Heart left ventricle (tissue), 7 donors: ENCODE results near the genes SLC2A13, TMEM117 and NELL2.

DNA sequence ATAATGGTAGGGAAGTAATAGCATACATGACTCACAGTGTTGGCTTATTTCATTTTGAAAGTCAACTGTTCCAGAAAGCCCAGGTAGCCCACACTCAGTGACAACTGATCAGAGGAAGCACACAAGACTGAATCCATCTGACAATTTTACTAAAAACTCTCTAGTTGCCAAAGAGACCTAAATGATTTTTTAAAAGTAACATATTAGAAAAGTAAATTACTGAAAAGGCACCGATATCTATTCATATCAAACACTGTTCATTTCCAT, 12.9 kb downstream of the CPNE8 start:
- PRO-cap, 6 experiments, result no peak in any of the 6 experiments
- RAMPAGE, long total RNA, 2 experiments, result no peak in any of the 2 experiments
- RRBS, result no CpG with 5 or more reads among the region's 1 CpG

DNA sequence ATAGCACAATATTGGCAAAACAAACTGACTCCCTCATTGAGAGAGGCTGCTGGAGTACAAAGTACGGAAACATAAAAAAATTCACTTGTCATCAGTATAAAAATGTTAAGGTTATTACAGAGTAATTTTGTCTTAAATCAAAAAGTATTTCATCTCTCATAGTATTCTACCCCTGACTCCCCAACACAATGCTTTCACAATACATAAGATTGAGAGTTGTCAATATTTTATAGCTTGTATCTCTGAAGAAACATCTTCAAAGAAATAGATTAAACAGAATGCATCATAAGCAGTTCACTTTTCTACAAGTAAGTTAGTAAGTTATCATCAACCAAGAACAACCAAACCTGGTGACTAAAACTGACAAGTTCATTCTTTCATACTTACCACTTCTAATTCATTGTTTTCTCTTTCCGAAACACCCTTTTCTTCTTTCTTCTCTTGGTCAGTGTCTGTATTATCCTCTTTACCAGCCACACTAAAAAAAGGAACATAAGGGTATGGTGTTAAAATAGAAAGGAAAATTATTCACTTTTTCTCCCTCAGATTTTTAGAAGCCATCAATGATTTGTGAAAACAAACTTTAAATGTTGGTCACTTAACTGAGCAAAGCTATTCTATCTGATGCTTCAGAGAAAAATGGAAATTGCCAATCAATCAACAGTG, 101.1 kb downstream of the KIF21A start:
- PRO-cap, 6 experiments, result no peak in any of the 6 experiments
- RAMPAGE, long total RNA, 2 experiments, result no peak in any of the 2 experiments
- RRBS, result no CpG with 5 or more reads among the region's 2 CpGs

DNA sequence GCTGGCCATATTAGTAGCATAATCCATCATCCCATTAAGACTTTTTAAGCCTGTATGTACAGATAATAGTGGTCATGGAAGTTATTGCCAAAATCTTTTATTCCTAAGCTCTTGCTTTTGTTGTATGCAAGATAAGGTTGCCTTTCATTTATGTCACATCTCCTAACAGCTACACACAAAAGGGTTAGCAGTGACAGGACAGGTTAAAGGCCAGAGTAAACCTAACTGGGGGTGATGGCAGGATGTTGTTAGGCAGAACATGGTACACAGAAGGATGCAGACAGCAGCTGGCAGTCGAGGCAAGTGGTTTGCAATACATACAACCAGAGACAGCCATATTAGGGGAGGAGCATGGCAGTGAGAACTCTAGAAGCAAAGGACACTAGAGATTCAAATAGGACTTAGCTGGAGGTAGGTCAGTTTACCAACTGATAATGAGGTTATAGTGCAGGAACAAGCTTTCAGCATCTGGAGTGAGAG, 2.7 kb upstream of the ABCD2 start:
- PRO-cap, 6 experiments, result no peak in any of the 6 experiments
- RAMPAGE, long total RNA, 2 experiments, result no peak in any of the 2 experiments
- RRBS, result no CpG with 5 or more reads among the region's 1 CpG

GRCh38 chr12:40073963-40074540, 31.8 kb downstream of the SLC2A13 start:
- PRO-cap, 6 experiments, result no peak in any of the 6 experiments
- RAMPAGE, long total RNA, 2 experiments, result no peak in any of the 2 experiments
- RRBS, result no CpG with 5 or more reads among the region's 2 CpGs

DNA sequence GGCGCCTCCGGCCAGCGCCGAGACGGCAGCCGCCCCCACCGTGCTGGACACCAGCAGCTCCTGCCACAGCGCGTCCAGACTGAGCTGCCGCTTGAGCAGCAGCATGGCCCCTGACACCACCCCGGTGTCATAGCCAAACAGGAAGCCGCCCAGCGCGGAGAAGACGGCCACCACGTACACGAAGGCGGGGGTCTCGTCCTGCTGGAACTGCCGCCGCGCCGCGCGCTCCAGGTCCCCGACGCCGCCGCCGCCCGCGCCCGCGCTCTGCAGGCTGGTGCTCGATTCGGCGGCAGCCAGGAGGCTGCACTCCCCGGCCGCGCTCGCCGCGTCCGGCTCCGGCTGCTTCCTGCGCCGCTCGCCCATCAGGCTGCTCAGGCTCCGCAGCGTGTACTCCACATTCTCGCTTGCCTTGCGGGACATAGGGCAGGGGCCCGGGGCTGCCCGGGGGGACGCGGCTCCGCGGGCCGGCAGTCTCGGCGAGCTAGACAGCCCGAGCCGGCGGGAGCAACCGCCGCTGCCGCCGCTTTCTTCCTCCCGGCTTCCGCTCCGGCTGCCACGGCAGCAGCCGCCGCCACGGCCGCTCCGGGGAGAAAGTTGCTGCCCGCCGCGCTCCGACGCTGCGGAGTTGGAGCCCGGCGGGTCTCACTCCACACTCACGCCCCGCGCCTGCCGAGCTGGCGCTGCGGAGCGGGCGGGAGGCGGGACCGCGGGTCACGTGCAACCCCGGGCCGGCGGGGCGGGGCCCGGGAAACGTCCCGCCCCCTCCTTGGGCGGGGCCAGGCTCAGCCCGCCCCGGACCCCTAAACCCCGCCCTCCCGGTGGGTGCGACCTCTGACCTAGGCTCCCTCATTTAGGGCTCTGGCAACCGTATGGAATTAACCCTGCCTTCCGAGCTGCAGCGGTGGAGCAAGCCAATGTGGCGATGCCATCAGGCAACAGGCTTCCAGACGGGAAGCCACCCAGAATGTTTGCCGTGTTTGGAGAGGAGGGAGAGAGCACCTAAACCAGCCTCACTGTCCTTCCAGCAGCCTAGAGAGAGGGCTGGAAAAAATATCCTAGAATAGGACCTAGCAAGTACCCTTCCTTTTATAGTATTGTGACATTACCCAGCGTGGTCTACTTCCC, at the start of gene SLC2A13:
SLC2A13 (minus strand) TSS at position 693 of the 1,125 bp plus-strand sequence.
- PRO-cap, 6 experiments, result peak in 6 of 6 experiments; most common plus-strand start position 810 of the sequence (in 2); most common minus-strand start position 668 of the sequence (in 6)
- RAMPAGE, long total RNA, 2 experiments, result no peak in any of the 2 experiments
- RRBS, result 1% methylated on average over 48 of the region's 117 CpGs

DNA sequence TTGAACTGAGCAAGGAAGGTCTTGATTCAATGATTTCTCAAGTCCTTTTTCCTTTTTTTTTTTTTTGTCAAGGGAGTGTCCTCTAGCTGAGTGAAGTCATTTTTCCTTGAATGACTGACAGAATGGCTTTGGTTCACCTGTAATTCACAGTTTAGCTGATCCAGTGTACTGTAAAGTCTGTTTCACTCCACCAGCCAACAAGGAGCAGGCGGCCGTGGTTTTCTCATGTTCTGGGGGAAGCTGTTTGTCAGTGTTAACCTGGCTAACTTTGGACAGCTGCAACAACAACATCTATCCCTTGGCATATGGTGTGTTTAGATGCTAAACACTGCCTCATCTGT, 50.1 kb upstream of the SLC2A13 start:
- PRO-cap, 6 experiments, result no peak in any of the 6 experiments
- RAMPAGE, long total RNA, 2 experiments, result no peak in any of the 2 experiments
- RRBS, result no CpG with 5 or more reads among the region's 2 CpGs

GRCh38 chr12:40156389-40156798, 50.5 kb upstream of the SLC2A13 start:
- PRO-cap, 6 experiments, result no peak in any of the 6 experiments
- RAMPAGE, long total RNA, 2 experiments, result no peak in any of the 2 experiments
- RRBS, result no CpG with 5 or more reads among the region's 1 CpG

DNA sequence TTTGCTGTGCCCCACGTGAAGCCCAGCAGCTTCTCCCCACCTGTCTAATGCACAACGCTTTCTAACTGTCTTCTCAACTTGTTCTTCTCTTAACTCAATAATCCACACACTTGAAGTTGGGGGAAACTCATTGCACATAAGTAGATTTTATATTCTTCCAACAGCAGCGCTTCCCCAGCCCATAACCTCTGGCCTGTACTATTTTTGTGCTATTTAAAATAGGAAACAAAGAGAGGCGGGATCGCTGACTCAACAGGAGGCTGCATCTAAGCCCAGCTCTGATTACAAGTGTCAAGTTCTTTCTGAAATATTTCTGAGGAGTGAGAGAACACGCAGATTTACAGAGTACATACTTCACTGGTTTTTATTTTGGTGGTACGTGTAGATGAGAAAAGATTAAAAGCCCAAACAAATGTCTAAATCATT, 226.6 kb downstream of the GXYLT1 start:
- PRO-cap, 6 experiments, result peak in 2 of 6 experiments; most common plus-strand start position 305 of the sequence (in 2); most common minus-strand start position 188 of the sequence (in 1)
- RAMPAGE, long total RNA, 2 experiments, result no peak in any of the 2 experiments
- RRBS, result no CpG with 5 or more reads among the region's 7 CpGs

DNA sequence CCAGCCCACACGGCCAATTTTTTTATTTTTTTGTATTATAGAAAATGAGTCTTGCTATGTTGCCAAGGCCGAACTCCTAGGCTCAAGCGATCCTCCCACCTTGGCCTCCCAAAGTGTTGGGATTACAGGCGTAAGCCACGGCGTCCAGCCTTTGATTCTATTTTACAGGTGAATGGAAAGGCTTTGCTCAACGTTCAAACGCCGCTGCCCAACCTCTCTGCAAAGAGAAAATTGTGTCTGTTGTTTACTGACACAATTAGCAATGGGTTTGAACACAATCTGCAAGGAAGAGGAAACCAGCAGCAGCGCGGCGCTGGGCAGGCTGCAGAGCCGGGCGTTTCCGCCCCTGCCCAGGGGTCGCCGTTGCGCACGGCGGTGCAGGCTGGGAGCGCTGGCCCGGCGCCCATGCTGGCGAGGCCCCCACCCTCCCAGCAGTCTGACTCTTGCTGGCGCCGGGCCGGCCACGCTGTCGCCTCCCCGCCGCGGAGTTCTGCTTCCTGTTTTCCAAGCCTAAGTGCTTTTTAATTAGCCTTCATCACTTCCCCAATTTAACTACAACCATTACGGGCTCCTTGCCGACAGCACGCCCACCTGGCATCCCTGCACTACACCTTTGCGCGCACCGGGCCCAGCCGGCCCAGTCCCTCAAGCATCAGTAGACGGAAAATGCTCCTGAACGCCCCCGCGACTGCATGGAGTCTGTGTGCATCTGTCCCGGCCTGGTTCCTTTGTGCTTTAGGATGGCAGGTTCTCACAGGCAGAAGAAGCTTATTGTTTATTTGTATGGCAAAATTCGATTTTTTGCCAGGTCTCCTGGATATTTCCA, 212.2 kb downstream of the GXYLT1 start:
- PRO-cap, 6 experiments, result peak in 5 of 6 experiments; most common plus-strand start position 434 of the sequence (in 5); most common minus-strand start position 348 of the sequence (in 4)
- RAMPAGE, long total RNA, 2 experiments, result no peak in any of the 2 experiments
- RRBS, result 2% methylated on average over 19 of the region's 45 CpGs

DNA sequence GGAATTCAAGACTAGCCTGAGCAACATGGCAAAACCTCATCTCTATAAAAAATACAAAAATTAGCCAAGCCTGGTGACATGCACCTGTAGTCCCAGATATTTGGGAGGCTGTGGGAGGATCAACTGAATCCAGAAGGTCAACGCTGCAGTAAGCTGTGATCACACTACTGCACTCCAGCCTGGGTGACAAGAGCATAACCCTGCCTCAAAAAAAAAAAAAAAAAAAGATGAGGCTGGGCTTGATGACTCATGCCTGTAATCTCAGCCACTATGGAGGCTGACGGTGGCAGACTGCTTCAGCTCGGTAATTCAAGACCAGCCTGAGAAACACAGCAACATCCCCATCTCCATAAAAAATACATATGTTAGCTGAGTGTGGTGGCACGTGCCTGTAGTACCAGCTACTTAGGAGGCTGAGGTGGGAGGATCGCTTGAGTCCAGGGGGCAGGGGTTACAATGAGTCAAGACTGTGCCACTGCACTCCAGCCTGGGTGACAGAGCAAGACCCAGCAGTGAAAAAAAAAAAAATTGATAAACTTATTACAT, 50.5 kb downstream of the GXYLT1 start:
- PRO-cap, 6 experiments, result no peak in any of the 6 experiments
- RAMPAGE, long total RNA, 2 experiments, result no peak in any of the 2 experiments
- RRBS, result no CpG with 5 or more reads among the region's 5 CpGs

- PRO-cap, 6 experiments, result no peak in any of the 6 experiments
- RAMPAGE, long total RNA, 2 experiments, result no peak in any of the 2 experiments
- RRBS, result no CpG with 5 or more reads among the region's 12 CpGs
Measured at GRCh38 chr12:42205984-42206611, 31.9 kb downstream of the YAF2 start.

- PRO-cap, 6 experiments, result no peak in any of the 6 experiments
- RAMPAGE, long total RNA, 2 experiments, result no peak in any of the 2 experiments
- RRBS, result no CpG with 5 or more reads among the region's 2 CpGs
Measured at GRCh38 chr12:42216197-42217277, 21.5 kb downstream of the YAF2 start.

GRCh38 chr12:42313496-42314247, 12.2 kb downstream of the ZCRB1 start:
- PRO-cap, 6 experiments, result no peak in any of the 6 experiments
- RAMPAGE, long total RNA, 2 experiments, result no peak in any of the 2 experiments
- RRBS, result no CpG with 5 or more reads among the region's 3 CpGs

- PRO-cap, 6 experiments, result peak in 1 of 6 experiments; most common minus-strand start chr12:42388233 (in 1)
- RAMPAGE, long total RNA, 2 experiments, result no peak in any of the 2 experiments
- RRBS, result no CpG with 5 or more reads among the region's 11 CpGs
Measured at GRCh38 chr12:42387935-42388508, 62.1 kb downstream of the PPHLN1 start.

GRCh38 chr12:42469244-42469758, 120.2 kb downstream of the PRICKLE1 start:
- PRO-cap, 6 experiments, result no peak in any of the 6 experiments
- RAMPAGE, long total RNA, 2 experiments, result no peak in any of the 2 experiments
- RRBS, result no CpG with 5 or more reads among the region's 6 CpGs

GRCh38 chr12:43805339-43805591, 852 bp downstream of the TWF1 start:
- PRO-cap, 6 experiments, result no peak in any of the 6 experiments
- RAMPAGE, long total RNA, 2 experiments, result no peak in any of the 2 experiments
- RRBS, result no CpG with 5 or more reads among the region's 9 CpGs

- PRO-cap, 6 experiments, result peak in 6 of 6 experiments; most common plus-strand start chr12:43835824 (in 6); most common minus-strand start chr12:43836304 (in 6)
- RAMPAGE, long total RNA, 2 experiments, result no peak in any of the 2 experiments
- RRBS, result 1% methylated on average over 53 of the region's 112 CpGs
Measured at GRCh38 chr12:43835340-43836683, at the start of gene TMEM117. Gene TMEM117 (plus strand): TSS chr12:43836081.

DNA sequence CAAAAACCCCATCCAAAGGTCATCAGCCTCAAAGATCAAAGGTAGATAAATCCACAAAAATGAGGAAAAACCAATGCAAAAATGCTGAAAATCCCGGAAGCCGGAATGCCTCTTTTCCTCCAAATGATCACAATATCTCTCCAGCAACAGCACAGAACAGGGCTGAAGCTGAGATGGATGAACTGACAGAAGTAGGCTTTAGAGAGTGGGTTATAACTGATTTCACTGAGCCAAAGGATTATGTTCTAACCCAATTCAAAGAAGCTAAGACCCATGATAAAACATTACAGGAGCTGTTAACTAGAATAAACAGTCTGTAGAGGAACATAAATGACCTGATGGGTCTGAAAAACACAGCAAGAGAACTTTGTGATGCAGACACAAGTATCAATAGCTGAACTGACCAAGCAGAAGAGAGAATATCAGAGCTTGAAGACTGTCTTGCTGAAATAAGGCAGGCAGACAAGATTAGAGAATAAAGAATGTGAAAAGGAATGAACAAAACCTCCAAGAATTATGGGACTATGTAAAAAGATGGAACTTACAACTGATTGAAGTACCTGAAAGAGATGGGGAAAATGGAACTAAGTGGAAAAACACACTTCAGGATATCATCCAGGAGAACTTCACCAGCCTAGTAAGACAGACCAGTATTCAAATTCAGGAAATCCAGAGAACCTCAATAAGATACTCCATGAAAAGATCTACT, 116.4 kb downstream of the TMEM117 start:
- PRO-cap, 6 experiments, result no peak in any of the 6 experiments
- RAMPAGE, long total RNA, 2 experiments, result no peak in any of the 2 experiments
- RRBS, result no CpG with 5 or more reads among the region's 2 CpGs

DNA sequence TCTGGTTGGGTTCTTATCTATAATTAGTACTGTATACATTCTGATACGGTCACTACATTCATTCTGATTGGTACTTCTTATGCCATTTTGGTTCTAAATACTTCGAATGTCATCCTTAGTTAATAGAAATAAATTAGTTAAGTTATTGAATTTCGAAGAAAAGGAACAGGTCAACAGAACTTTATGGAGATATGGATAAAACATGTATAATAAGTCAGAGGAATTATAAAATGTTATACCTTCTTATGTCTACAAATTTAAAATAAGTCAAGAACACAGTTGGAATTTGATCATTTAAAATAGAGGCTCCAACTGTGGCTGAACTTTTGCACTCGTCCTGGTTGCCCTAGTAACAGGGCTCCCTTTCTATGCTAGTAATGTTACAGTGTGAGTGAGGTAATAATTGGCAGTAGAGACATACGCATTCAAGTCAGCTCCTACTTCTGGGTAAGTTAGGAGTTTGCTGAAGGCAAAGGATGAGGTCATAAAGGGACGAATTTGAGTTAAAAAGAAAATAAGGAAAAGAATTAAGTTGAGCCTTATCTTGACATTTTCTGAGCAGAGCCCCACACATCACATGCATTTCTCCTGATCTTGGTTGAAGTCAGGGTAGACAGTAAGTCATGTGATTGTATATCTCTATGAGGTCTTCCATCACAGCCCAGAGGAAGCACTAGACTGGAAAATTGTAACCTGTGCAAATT, 129.0 kb downstream of the TMEM117 start:
- PRO-cap, 6 experiments, result no peak in any of the 6 experiments
- RAMPAGE, long total RNA, 2 experiments, result no peak in any of the 2 experiments
- RRBS, result no CpG with 5 or more reads among the region's 6 CpGs

DNA sequence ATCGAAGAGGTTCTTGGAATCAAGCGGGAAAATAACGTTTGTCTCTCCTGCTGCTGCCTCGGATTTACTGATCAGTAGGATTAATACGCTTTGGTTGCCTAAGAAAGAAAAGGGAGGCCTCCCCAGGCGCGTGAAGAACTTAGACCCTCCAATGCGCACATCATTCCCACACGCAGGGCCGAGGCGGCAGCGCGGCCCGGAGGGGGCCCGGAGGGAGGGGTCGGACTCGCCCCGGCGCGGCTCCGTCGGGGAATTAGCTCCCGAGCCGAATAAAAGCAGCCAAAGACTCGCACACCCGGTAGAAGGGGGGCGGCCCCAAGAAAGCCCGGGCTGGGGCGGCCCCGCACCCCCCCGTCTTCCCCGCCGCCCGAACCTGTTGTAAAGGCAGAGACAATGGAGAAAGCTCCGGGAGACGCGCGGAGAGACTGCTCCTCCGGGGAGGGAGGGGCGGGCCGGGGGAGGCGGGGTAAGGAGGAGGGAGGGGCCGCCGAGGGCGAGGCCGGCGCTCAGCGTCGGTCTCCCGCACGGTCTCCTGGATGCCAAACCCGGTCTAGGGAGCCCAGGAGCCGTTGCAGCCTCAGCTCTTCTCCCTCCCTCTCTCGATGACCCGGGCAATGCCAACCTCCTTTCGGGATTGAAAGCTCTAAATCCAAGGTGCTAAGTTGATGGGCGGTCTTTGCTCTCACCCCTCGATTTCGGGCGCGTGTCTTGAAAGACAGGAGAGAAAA, at the start of gene NELL2:
NELL2 (minus strand) TSS at position 395 of the 728 bp plus-strand sequence.
- PRO-cap, 6 experiments, result peak in 2 of 6 experiments; most common plus-strand start position 542 of the sequence (in 2)
- RAMPAGE, long total RNA, 2 experiments, result no peak in any of the 2 experiments
- RRBS, result 2% methylated on average over 29 of the region's 61 CpGs